GM12878 (cell line): ENCODE measurements around the gene COG1.

DNA sequence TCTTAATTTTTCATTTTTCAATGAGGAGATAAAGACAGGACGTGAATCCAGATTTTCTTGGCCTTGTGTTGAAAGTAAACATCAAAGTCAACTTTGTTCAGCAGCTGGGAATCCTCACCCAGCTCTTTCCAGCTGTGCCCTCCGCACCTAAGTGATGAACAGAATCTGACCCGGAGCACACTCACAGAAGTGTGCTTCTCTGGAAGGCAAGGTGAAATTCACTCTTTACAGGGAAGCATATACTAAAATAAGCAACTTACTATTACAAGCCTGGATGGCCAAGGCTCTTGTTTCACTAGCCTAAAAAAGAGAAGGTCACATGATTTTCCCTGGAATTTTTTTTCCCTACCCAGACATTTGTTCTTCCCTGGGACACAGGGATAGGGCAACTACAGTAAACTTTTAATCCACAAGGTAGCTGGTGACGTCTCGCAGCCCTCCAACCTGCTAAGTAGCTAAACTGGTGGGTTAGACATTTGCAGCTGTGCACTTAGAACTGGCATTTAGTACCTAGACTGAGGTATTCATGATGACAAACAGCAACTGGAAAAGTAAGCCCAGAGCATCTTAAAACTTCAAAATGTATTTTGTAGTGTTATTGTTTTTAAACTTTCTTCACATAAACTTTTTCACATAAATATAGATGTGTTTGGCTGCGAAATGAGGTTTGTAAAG, 3.1 kb downstream of the WIPI1 start:
- RAMPAGE, long total RNA = no peak
- RRBS, 2 experiments = no CpG with 5 or more reads among the region's 6 CpGs
CAGE:
- cytosol, long polyA minus RNA = no peak
- cytosol, long polyA plus RNA = no peak
- long polyA plus RNA = no peak
- nucleolus, long total RNA = no peak
- nucleus, long polyA plus RNA = no peak
- nucleus, long total RNA = no peak

DNA sequence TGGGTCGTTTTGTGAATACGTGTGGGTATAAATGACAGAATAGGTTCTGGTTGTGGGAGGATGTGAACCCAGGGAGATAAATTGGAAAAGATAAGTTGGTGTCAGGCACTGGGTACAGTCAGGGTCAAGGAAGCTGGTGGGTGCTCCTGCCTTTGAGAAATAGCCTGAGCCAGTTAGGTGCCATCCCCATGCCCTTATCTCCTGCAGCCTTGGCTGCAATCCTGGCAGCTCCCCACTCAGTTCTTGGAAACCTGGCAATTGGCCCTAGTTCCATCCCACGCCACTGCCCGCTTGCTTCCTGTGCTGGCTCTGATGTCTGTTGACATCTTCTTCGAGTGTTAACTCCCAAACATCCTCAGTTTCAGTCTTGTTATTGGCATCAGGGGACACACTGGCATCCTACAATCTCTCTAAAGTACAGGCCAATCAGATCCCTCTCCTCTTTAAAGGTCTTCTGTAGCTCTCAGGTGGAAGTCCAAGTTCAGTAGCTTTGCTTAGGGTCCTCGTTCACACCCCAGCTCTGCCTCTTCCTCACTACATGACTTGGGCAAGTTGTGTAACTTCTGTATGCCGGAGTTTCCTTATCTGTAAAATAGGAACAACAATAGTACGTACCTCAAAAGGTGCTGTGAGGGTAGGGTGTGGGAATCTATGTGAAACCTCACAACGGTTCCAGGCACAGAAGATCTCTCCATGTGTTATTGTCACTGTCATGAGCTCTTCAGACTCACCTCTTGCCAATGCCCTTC, 13.6 kb upstream of the PRKAR1A start:
- RAMPAGE, long total RNA = no peak
- RRBS, 2 experiments = no CpG with 5 or more reads among the region's 9 CpGs
CAGE:
- cytosol, long polyA minus RNA = no peak
- cytosol, long polyA plus RNA = no peak
- long polyA plus RNA = no peak
- nucleolus, long total RNA = no peak
- nucleus, long polyA plus RNA = no peak
- nucleus, long total RNA = no peak

DNA sequence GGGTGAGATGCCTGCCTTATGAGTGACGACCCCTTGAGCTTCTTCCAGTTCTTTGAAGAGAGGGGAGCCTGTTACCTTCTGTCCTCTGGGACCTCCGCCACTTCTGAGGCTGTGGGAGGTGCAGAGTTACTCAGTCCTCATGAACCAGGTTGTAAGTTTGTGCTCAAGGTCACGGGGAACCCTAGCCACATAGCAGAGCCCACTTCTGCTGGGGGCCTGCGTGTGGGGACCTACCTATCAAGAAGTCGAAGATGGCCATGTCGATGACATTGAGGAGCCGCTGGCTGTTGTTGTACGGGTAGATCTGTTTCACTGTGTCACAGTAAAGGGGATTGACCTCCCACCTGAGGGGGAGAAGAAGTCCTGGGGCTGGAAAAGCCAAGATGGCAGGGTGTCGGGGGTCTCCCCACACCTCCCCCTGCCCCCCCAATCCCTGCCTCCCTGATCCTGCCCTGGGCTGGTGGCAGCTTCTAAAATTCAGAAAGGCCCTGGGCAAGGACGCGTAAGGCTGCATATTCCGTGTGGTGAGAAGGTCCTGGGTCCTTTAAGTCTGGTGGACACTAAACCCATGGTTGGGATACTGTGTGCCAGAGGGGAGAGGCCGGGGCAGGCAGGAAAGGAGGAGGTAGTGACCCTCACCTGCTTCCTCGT, 28.5 kb downstream of the PRKAR1A start:
- RAMPAGE, long total RNA = no peak
- RRBS, 2 experiments = no CpG with 5 or more reads among the region's 14 CpGs
CAGE:
- cytosol, long polyA minus RNA = no peak
- cytosol, long polyA plus RNA = no peak
- long polyA plus RNA = no peak
- nucleolus, long total RNA = no peak
- nucleus, long polyA plus RNA = no peak
- nucleus, long total RNA = no peak

DNA sequence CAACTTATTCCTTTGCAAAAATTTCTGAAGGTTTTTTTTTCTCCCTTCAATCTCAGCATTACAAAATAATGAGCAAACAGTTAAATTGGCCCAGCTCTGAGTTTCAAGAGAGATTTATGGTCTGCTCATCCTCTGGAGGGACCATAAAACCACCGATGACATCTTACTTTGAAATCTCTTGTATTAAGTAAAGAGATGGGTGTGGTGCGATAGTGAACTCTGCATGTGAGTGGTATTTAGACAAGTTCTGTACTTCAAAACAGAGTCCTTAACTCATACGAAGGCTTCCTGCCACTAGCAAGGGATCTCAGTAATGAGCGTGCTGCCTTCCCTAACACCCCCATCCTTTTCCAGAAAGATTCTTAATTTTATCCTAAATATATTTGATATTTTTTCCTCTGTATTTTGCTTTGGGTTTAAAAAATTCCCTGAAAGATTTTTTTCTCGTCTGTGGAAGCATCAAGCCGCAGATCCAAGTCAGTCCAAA, 2.0 kb downstream of the FAM20A start:
- RAMPAGE, long total RNA = no peak
- RRBS, 2 experiments = no CpG with 5 or more reads among the region's 6 CpGs
CAGE:
- cytosol, long polyA minus RNA = no peak
- cytosol, long polyA plus RNA = no peak
- long polyA plus RNA = no peak
- nucleolus, long total RNA = no peak
- nucleus, long polyA plus RNA = no peak
- nucleus, long total RNA = no peak

DNA sequence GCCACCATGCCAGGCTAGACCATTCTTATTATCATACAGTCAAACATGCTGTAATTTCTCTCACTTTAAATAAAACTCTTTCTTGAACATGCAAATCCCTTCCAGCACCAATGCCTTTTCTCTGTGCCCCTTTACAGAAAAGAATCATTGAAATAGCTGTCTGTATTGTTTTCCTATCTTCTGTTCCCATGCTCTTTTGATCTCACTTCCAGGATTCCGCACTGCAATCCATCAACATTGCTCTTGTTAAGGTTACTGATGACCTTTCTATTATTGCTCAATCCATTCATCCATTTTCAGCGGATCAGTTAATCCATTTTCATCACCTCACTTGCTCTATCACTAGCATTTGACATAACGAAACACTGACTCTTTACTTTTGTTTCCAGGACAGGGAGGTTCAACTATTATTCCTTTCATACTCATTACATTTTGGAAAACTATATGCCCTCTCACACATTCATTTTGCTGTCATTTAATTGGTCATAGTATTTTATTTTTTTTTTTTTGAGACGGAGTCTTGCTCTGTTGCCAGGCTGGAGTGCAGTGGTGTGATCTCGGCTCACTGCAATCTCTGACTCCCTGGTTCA, 130.4 kb downstream of the ABCA8 start:
- RAMPAGE, long total RNA = no peak
- RRBS, 2 experiments = no CpG with 5 or more reads among the region's 5 CpGs
CAGE:
- cytosol, long polyA minus RNA = no peak
- cytosol, long polyA plus RNA = no peak
- long polyA plus RNA = no peak
- nucleolus, long total RNA = no peak
- nucleus, long polyA plus RNA = no peak
- nucleus, long total RNA = no peak

- RAMPAGE, long total RNA = no peak
- RRBS, 2 experiments = no CpG with 5 or more reads among the region's 11 CpGs
CAGE:
- cytosol, long polyA minus RNA = no peak
- cytosol, long polyA plus RNA = no peak
- long polyA plus RNA = no peak
- nucleolus, long total RNA = no peak
- nucleus, long polyA plus RNA = no peak
- nucleus, long total RNA = no peak
Measured at GRCh38 chr17:68994523-68995624, 39.7 kb upstream of the ABCA8 start.

GRCh38 chr17:69147315-69148070, 5.8 kb upstream of the ABCA6 start:
- RAMPAGE, long total RNA = no peak
- RRBS, 2 experiments = no CpG with 5 or more reads among the region's 5 CpGs
CAGE:
- cytosol, long polyA minus RNA = no peak
- cytosol, long polyA plus RNA = no peak
- long polyA plus RNA = no peak
- nucleolus, long total RNA = no peak
- nucleus, long polyA plus RNA = no peak
- nucleus, long total RNA = no peak

DNA sequence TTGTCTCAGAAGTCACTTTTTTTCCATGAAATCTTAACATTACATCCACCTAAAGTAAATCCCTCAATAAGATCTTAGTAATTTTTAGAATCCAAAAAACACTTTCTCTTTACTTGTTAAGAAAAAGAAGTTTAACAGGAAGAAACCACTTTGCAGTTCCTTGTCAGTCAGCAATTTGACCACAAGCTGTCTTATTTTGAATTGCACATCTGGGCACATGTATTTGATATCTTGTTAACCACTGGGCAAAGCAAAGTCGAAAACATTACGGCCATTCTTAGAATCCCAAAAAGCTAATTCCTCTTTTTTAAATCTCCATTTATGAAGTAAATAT, 1.1 kb downstream of the ABCA10 start:
- RAMPAGE, long total RNA = no peak
- RRBS, 2 experiments = no CpG with 5 or more reads among the region's 2 CpGs
CAGE:
- cytosol, long polyA minus RNA = no peak
- cytosol, long polyA plus RNA = no peak
- long polyA plus RNA = no peak
- nucleolus, long total RNA = no peak
- nucleus, long polyA plus RNA = no peak
- nucleus, long total RNA = no peak

DNA sequence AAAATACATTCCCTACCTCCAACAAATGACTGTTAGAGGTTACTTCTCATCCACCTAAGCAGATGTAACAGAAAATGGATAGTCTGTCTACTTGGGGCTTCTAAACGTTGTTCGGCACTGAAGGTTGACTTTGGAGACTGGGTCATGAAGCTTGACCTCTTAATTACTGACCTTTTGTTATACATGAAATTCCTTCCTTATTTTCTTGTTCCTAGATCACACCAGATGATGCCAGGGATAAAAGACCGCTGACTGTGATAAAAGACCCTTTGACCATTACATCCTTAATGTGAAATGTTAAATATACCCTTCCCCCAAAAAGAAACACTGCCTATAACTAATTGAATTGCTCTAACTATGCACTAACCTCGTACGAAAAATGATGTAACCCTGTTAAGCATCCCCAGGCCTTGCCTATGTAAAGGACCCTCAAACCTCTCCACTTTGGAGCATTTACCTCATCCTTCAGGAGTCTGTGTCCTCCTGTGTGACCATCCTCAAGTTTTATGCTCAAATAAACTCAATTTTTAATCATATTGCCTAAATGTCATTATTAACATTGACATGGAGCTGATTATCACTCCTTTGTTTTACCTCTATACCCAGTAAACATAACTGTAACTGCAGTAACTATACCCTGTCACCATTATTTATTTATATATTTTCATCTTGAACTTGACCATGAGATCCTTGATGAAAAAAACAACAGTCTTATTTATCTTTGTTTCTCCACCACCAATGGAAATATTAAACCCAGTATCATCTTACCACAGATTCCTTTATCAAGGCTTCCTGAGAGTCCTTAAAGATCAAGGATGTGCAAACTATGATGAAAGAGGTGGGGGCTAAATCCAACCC, 3.7 kb downstream of the ABCA5 start:
- RAMPAGE, long total RNA = no peak
- RRBS, 2 experiments = no CpG with 5 or more reads among the region's 5 CpGs
CAGE:
- cytosol, long polyA minus RNA = start-site peak on the minus strand centred at position 128 of the sequence, 8 bp wide, 32 reads
- cytosol, long polyA plus RNA = no peak
- long polyA plus RNA = no peak
- nucleolus, long total RNA = no peak
- nucleus, long polyA plus RNA = no peak
- nucleus, long total RNA = no peak

DNA sequence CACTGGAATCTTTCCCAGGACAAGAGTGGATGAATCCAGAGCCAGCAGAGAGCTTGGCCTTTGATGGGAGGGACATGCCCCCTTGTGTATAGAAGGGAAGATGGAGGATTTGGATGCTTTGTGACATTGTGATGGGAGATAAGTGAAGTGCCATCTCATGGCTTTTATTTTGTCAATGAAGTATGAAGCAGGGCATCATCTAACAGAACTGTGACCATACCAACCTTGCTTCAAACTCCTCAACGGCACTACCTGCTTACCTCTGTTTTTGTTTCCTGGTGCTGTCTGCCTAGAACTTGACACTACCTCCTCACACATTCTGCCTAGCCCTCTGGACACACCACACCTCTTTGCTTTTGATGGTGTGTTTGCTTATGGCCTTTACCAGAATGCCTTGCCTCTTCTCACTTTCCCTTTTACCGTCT, 56.0 kb downstream of the MAP2K6 start:
- RAMPAGE, long total RNA = no peak
- RRBS, 2 experiments = no CpG with 5 or more reads among the region's 2 CpGs
CAGE:
- cytosol, long polyA minus RNA = no peak
- cytosol, long polyA plus RNA = no peak
- long polyA plus RNA = no peak
- nucleolus, long total RNA = no peak
- nucleus, long polyA plus RNA = no peak
- nucleus, long total RNA = no peak

DNA sequence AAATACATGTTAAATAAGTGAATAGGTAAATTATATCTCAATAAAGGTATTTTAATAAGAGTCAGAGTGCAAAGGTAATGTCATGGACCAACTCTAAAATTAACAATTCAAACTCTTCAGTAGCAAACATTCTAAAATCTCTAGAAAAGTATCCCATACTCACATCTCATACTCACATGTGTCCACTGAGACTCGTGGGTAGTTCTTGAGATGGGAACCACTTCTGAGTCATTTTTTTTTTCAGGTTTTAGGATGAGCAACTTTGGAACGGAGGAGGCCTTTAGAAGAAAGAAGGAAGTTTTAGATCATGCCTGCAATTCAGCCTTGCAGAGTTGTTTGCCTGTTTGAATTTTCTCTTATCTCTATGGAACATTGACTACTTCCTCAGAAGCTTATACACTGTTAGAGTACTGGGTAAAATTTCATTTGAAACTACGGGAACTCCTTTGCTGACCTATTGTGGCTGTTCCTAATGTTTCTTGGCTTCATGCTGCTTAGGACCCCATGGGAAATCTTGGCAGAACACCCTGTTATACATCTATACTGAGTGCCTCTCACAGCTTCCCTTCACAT, 70.7 kb downstream of the MAP2K6 start:
- RAMPAGE, long total RNA = no peak
- RRBS, 2 experiments = no CpG with 5 or more reads among the region's 3 CpGs
CAGE:
- cytosol, long polyA minus RNA = no peak
- cytosol, long polyA plus RNA = no peak
- long polyA plus RNA = no peak
- nucleolus, long total RNA = no peak
- nucleus, long polyA plus RNA = no peak
- nucleus, long total RNA = no peak

DNA sequence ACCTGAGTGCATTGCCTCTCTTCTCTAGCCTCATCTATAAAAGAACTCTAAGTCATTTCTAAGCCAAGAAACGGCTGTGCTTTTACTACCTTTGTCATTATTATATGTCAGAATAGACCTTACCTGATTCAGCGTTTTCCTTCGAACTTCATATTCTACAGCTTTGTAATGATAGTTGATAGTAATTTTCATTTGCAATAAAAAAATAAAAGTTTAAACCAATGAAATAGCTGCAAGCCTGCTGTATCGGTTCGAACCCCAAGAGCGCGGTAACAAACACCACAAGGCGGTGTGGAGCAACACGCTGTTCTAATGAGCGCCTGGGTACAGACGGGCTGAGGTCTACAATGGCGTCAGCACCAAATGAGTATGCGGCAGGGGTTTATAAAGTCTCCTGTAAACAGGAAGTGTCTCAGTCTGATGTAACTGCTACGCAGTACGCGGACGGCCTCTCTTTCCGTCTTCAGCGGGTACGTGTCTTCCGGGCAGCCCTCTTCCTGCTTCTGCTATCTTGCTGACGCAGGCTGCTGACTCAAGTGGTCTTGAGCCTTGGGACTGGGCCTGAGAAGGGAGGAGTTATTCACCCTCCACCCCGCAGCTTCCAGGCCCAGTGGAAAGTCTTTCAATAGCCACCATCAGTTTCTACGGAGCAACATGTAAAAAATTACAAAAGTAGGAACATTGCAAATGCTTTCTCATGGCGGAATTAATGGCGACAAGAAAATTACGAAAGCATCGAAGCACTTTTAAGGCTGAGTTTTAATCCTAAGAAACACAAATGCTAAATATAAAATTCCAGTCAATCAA, 40.6 kb upstream of the KCNJ2 start:
- RAMPAGE, long total RNA = no peak
- RRBS, 2 experiments = no CpG with 5 or more reads among the region's 28 CpGs
CAGE:
- cytosol, long polyA minus RNA = no peak
- cytosol, long polyA plus RNA = no peak
- long polyA plus RNA = no peak
- nucleolus, long total RNA = no peak
- nucleus, long polyA plus RNA = no peak
- nucleus, long total RNA = no peak

DNA sequence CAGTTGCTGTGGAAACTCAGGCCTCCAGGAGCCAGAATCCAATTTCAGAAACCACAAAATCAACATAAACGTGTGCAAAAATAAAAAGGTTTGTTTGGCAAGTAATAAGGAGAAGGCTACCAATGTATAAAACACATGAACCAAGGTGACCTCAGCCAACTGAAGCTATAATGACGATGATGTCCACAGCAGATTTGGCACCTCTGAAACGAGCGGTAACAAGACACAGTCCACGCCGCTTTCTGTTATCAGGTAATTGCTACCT, 957.3 kb upstream of the SOX9 start:
- RAMPAGE, long total RNA = no peak
- RRBS, 2 experiments = no CpG with 5 or more reads among the region's 6 CpGs
CAGE:
- cytosol, long polyA minus RNA = no peak
- cytosol, long polyA plus RNA = no peak
- long polyA plus RNA = no peak
- nucleolus, long total RNA = no peak
- nucleus, long polyA plus RNA = no peak
- nucleus, long total RNA = no peak

- RAMPAGE, long total RNA = no peak
- RRBS, 2 experiments = 9 to 25% methylated on average over 9 to 14 of the region's 75 CpGs
CAGE:
- cytosol, long polyA minus RNA = no peak
- cytosol, long polyA plus RNA = no peak
- long polyA plus RNA = no peak
- nucleolus, long total RNA = no peak
- nucleus, long polyA plus RNA = no peak
- nucleus, long total RNA = no peak
Measured at GRCh38 chr17:72119693-72120943, 702 bp upstream of the SOX9 start.

DNA sequence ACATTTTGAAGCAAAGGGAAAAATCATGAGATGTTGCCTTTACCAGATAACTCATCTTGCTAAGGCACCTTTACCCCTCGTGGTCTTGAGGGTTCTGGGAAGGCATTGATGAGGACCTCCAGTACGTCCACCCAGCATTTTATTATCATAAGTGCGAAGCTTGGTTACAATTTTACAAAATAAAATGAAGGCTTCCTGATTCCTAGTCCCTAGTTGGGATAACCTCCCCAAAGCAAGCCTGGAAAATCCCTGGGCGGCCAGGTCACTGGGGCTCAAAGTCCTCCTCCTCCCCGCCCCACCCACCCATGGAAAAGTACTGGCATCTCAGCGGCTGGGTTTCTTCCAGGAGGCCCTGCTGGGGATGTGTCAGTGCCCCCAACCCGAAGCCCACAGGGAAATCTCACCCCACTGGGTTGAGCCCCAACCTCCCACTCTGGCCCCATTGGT, 324.2 kb downstream of the SOX9 start:
- RAMPAGE, long total RNA = no peak
- RRBS, 2 experiments = no CpG with 5 or more reads among the region's 7 CpGs
CAGE:
- cytosol, long polyA minus RNA = no peak
- cytosol, long polyA plus RNA = no peak
- long polyA plus RNA = no peak
- nucleolus, long total RNA = no peak
- nucleus, long polyA plus RNA = no peak
- nucleus, long total RNA = no peak

- RAMPAGE, long total RNA = no peak
- RRBS, 2 experiments = no CpG with 5 or more reads among the region's 5 CpGs
CAGE:
- cytosol, long polyA minus RNA = no peak
- cytosol, long polyA plus RNA = no peak
- long polyA plus RNA = no peak
- nucleolus, long total RNA = no peak
- nucleus, long polyA plus RNA = no peak
- nucleus, long total RNA = no peak
Measured at GRCh38 chr17:72479127-72479678, 358.4 kb downstream of the SOX9 start.

- RAMPAGE, long total RNA = no peak
- RRBS, 2 experiments = 56% methylated on average over 4 of the region's 23 CpGs
CAGE:
- cytosol, long polyA minus RNA = no peak
- cytosol, long polyA plus RNA = no peak
- long polyA plus RNA = no peak
- nucleolus, long total RNA = no peak
- nucleus, long polyA plus RNA = no peak
- nucleus, long total RNA = no peak
Measured at GRCh38 chr17:72501668-72502430, 381.0 kb downstream of the SOX9 start.

DNA sequence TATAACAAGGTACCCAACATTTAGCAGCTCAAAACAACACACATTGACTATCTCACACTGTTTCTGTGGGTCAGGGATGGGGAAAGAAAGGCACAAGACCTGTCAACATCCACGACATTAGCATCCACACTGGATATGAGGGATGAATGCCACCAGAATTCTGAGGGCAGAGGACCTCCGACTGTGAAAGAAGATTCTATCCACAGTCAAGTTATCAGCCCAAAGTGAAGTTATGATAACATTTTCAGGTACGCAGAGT, 297.8 kb downstream of the SLC39A11 start:
- RAMPAGE, long total RNA = no peak
- RRBS, 2 experiments = no CpG with 5 or more reads among the region's 3 CpGs
CAGE:
- cytosol, long polyA minus RNA = no peak
- cytosol, long polyA plus RNA = no peak
- long polyA plus RNA = no peak
- nucleolus, long total RNA = no peak
- nucleus, long polyA plus RNA = no peak
- nucleus, long total RNA = no peak

GRCh38 chr17:73192452-73193163, at the start of gene COG1:
TSS of gene COG1 (plus strand) at chr17:73193055.
- RAMPAGE, long total RNA = no peak
- RRBS, 2 experiments = under 1 to 1% methylated on average over 20 of the region's 97 CpGs
CAGE:
- cytosol, long polyA minus RNA = no peak
- cytosol, long polyA plus RNA = start-site peak on the plus strand at chr17:73193032-73193067, 141 and 146 reads in 2 replicates
- long polyA plus RNA = start-site peak on the plus strand at chr17:73193032-73193136, 123 and 188 reads in 2 replicates
- nucleolus, long total RNA = no peak
- nucleus, long polyA plus RNA = start-site peak on the plus strand at chr17:73193048-73193072, 121 and 87 reads in 2 replicates
- nucleus, long total RNA = no peak

DNA sequence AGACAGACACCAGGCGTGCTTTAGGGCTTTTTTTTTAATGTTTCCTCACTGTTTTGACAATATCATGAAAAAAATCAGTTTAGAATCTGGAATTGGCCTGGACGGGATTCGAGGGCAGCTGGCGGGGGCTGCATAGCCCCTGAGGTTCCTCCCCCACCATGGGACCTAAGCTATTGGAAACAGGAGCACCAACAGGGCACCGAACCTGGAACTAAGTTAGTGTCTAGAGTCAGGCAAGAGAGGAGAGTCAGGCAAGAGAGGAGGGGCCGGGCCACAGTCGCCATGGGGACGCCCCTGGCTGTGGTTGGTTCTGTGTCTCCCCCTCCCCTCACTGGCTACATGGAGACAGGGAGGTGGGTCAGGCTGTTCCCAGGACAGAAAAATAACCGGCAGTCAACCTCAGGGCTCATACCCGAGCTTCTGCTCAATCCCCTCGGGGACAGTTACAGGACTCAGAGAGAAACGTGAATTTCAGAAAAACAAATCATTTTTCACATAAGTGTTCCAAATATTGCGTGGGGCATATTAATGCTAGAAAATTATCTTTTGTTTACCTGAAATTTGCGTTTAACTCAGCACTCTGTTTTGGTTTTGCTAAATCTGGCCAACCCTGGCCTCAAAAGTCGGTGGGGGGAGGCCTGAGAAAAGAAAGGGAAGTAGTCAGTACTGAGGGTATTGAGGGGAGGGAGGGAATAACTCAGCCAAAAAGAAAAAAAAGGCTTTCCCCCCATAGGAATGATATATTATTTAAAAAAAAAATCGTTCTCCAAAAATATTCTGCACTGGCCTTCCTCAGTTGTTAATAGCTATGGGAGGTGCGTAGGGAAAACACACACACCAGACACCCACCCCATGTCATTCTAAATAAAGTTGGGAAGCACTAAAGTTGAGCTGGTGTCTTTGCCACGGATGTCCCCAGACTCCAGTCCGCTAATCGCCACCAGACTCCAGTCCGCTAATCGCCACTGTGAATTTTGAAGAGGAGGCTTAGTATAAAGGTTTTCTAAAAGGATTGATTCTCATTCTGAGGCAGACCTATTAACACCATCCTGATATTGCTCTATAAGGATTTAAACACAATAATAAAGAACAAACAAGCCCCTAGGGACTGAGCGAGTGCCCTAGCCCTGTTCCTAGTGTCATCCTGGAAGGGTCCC, 22.3 kb upstream of the CPSF4L start:
- RAMPAGE, long total RNA = no peak
- RRBS, 2 experiments = 33% methylated on average over 1 of the region's 23 CpGs; no CpG with 5 or more reads in 1 of the 2 experiments
CAGE:
- cytosol, long polyA minus RNA = start-site peak on the minus strand centred at position 860 of the sequence, 8 bp wide, 32 reads
- cytosol, long polyA plus RNA = no peak
- long polyA plus RNA = no peak
- nucleolus, long total RNA = no peak
- nucleus, long polyA plus RNA = no peak
- nucleus, long total RNA = no peak